ENCODE measurements around the genes SMAP2 and KCNQ4.

DNA sequence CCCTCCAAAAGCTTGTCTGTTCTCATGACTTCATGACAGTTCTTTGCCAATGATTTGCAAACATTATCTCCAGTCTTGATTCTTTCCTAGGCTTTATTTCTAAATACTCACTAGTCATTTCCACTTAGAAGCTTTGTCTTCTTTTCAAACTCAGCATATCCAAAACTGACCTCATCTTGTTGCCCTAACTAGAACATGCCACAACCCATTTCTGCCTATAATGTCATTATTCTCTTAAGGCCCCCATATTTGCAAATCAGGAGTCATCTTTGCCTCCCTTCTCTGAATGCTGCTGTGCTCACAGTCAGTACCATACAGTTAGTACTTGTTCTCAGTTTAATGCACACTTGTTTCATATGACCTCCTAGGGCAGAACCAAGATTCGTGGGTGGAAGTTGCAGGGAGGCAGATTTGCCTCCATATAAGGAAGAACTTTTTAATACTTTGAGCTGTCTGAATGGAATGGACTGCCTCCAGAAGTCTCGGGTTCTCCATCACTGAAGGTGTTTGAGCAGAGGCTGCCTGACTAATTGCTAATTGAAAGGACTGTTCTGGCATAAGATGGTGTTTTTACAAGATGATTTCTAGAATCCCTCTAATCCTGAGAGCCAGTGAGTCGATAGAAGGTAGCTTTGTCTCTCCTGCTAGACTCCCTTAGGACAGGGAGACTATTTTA is 9.2 kb downstream of the CAP1 start:
- PRO-cap, 3 experiments = no peak in any of the 3 experiments

GRCh38 chr1:40058999-40059738 is 18.6 kb downstream of the CAP1 start:
- PRO-cap, 3 experiments = no peak in any of the 3 experiments

- PRO-cap, 3 experiments = no peak in any of the 3 experiments
Measured at GRCh38 chr1:40059907-40060405, 19.4 kb downstream of the CAP1 start.

DNA sequence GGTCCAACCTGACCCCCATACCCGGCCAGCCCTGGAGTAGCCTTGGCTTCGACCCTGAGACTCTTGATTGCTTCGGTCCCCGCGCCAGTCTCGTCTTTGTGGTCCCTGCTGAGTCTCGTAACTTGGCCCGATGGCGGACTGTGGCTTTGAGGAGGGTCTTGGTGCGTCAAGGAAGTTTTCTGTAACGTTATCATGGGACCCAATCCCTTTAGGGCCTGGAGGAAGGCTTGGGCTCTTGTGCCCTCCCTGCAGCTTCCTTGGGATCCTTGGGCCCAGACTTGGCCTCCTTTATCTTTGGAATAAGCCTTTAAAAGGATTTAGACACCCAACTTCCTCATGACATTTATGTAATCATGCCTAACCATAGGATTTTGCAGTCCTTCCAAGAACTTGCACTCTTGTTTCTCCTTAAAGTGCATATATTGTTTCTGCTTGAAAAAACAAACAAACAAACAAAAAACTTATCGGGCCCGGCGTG is 412 bp downstream of the ZMPSTE24 start:
- PRO-cap, 3 experiments = no peak in any of the 3 experiments

GRCh38 chr1:40311151-40311655 is 5.9 kb downstream of the COL9A2 start:
- PRO-cap, 3 experiments = no peak in any of the 3 experiments

- PRO-cap, 3 experiments = peak in 3 of 3 experiments; most common plus-strand start chr1:40373720 (in 2)
Measured at GRCh38 chr1:40373151-40374189, at the start of gene SMAP2. Gene SMAP2, plus strand, starts transcription at chr1:40373727.

DNA sequence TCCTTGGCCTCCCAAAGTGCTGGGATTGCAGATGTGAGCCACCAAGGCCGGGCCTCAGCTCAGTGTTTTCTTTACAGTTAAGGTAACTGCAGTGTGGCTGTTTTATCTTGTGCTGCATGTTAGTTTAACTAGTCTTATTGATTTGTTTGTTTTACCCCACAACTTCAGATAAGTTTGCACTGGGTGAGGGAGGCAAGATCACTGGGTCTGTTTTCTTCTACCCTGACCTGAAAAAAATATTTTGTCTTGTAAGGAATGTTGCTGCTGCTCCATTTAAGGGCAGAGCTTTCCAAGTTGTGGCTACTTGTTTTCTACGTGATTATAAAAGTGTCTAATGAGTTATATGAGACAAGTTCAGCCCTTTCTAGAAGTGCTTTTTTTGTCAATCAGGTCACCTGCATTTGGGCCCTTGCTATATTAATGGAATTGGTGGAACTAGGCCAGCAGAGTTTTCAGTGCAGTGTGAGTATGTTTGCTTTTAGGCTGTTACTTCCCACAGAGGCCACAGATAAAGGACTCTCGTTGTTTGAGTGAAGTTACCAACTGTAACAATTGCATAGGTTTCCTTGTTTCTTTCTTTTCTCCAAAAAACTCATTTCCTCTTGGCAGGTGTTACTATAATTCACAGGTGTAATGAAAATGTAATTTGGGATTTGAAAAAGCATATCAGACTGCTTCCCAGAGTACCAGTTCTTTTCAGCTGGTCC is 10.8 kb downstream of the SMAP2 start:
- PRO-cap, 3 experiments = peak in 1 of 3 experiments; most common plus-strand start position 486 of the sequence (in 1); most common minus-strand start position 491 of the sequence (in 1)

GRCh38 chr1:40409520-40410005 is 36.0 kb downstream of the SMAP2 start:
- PRO-cap, 3 experiments = no peak in any of the 3 experiments

DNA sequence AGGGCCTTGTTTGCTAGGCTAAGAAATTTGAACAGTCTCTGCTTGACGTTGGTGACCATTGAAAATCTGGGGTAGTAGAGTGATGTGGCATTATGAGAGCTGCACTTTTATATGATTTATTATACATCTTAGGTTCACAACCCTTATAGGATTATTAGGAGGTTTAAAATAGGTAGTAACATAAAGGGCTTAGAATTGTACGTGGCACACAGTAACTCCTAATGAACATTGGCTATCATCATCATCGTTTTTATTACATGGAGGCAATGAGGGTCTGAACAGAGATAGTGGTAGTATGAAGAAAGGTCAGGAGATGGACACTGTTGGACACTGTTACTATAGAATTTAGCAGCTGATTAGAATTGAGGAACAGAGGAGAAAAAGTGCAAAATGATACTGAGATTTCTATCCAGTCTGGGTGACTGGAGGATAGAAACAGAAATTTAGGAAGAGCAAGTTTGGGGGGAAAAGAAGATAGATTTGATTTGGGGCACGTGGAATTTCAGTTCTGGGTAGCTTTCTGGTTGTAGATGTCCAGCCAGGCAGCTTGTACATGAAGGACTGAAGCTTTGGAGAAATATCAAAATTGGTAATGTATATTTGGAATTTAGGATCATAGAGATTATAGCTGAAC is 25.1 kb downstream of the NFYC start:
- PRO-cap, 3 experiments = no peak in any of the 3 experiments

- PRO-cap, 3 experiments = no peak in any of the 3 experiments
Measured at GRCh38 chr1:40735952-40736483, 44.5 kb downstream of the NFYC start.

DNA sequence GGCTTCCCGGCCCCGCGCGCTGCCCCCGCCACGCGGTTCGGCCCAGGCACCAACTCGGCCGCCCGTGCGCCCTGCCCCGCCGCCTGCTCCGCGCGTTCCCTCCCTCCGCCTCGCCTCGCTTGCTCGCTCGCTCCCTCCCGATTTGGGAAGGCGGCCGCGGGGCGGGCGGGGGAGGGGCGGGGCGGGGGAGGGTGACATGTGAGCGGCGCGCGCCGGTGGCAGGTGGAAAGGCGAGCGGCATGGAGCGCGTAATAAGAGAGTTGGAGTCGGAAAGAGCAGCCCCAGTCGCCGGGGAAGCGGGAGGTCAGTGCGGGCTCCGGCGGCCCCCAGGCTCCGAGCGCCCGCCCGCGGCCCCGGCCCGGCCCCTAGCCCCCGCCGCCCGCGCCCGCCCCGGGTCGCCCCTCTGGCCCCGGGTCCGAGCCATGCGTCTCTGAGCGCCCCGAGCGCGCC is at the start of gene KCNQ4:
KCNQ4 (plus strand) TSS at position 194 of the 450 bp plus-strand sequence.
- PRO-cap, 3 experiments = peak in 3 of 3 experiments; most common plus-strand start position 201 of the sequence (in 1); most common minus-strand start position 121 of the sequence (in 3)

GRCh38 chr1:40820165-40820495 is 36.5 kb downstream of the KCNQ4 start:
- PRO-cap, 3 experiments = no peak in any of the 3 experiments

- PRO-cap, 3 experiments = no peak in any of the 3 experiments
Measured at GRCh38 chr1:40824793-40825501, 37.2 kb downstream of the CITED4 start.

GRCh38 chr1:40901838-40902568 is 39.8 kb upstream of the CITED4 start:
- PRO-cap, 3 experiments = peak in 2 of 3 experiments; most common plus-strand start chr1:40902195 (in 2); most common minus-strand start chr1:40901976 (in 2)

GRCh38 chr1:41357434-41357780 is 115.3 kb upstream of the SCMH1 start:
- PRO-cap, 3 experiments = no peak in any of the 3 experiments

GRCh38 chr1:41361174-41362128 is 119.3 kb upstream of the SCMH1 start:
- PRO-cap, 3 experiments = peak in 3 of 3 experiments; most common plus-strand start chr1:41361275 (in 2)

DNA sequence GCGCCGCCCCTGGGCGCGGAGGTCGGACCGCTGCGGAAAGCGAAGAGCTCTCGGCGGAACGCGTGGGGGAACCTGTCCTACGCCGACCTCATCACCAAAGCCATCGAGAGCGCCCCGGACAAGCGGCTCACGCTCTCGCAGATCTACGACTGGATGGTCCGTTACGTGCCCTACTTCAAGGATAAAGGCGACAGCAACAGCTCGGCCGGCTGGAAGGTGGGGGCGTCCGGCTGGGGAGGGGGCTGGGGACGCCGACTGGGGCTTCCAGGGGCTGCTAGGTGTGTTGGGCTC is 120.0 kb upstream of the SCMH1 start:
- PRO-cap, 3 experiments = no peak in any of the 3 experiments

DNA sequence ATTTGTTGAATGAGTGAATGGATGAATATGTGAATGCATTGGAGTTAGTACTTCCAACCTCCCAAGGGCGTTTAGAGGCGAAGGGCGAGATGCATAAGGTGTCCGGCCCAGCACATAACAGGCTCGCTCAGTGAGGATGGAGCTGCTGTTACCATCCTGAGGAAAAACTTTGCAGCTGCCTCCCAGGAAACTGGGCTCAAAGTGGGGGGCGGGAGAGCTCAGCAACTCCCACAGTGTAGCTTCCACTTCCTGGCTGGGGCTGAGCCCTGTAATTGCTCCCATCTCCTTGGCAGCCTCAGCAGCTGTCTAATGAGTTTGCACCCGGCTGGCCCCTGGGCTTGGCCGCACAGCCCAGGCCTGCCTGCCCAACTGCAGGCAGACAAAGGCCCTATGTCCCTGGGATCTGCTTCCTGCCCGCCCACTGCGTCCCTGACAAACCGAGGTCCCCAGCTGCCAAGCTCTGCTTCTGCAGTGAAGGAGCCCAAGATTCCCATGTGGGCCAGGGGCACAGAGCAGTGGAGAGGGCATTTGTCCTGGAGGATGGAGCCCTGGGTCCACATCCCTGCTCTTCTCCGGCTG is 30.1 kb downstream of the EDN2 start:
- PRO-cap, 3 experiments = no peak in any of the 3 experiments

DNA sequence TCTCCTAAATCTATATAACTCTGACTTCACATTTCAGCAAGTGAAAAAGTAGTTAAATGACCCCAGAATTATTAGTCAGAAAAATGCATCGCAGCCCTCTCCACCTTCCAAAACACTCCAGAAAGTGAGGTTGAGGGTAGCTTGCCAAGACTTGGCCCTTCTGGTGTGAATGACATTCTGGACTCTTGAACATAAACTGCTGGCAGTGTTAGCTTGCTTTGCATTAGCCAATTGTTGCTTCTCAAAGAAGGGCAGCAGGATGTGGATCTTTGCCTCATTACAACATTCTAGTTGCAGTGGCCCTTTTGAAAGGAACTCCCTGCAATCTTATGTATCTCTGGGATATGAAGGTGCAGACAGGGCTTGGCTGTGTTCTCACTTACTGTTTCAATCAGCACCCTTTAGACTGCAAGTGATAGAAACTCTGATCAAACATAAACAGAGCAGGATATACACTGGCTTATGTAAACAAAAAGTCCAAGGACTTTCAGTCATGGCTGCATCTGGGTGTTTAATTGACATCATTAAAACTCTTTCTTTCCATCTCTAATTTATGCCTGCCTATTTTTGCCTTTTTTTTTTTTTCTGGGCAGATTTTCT is 22.4 kb downstream of the EDN2 start:
- PRO-cap, 3 experiments = no peak in any of the 3 experiments

DNA sequence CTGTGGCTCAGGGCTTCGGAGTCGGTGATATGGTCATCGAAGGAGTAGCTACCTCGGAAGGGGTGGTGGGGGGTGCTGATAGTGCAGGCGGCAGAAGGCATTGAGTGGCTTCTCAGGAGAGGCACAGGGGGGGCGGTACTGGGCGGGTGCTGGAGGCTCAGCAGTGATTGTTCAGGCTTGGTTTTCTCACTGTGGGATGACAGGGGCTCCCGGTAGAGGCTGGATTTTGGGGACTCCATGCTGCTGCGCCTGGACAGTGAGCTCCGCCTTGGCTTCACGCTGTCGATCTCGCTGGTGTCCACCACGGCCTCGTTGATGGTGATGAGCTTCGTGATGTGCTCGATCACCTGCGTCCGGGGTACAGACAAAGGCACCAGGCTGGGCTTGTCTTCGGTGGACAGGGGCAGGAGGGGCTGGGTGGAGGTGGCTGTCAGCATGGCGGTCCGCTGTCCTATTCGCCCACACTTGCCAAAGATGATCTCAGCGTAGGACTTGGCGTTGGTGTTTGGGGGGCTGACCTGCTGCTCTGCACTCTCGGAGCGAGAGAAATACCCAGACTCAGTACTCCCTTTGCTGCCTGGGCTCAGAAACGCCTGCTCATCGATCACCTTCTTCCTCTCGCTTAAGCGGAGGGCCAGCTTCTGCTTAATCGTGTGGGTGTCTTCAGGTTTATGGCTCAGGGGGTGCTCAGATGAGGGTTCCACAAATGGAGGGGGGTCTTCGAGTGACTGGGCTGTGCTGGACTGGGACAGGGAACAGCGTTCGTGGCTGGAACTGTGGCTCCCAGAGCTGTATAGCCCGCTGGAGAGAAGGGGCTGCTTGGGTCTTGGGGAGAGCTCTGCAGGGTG is 98.8 kb upstream of the EDN2 start:
- PRO-cap, 3 experiments = no peak in any of the 3 experiments

Data from Metastatic Breast Carcinoma in the Ovary (tissue), 3 donors.